ENCODE measurements around a stretch of chr3.

DNA sequence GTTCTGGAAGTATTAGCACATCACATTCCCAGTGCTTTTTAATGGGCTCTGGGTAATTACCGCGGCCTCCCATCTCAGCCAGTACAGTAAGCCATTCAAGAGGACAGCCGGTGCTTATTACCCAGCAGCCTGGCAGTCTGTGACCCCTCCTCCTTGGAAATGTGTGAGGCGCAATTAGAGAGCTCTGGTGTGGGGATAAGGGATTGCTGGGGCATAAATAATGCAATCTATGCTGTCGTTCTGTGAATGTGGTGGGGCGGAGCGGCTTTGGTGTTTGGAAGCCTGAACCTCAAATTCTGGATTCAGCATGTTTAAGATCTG, 58.1 kb upstream of the TRAK1 start:
- PRO-cap = no peak

- PRO-cap = unidirectional peak, minus-strand start at chr3:42036551
Measured at GRCh38 chr3:42036403-42036783, 54.8 kb upstream of the TRAK1 start.

- PRO-cap = no peak
Measured at GRCh38 chr3:42496805-42497345, 5.6 kb upstream of the VIPR1 start.

- PRO-cap = no peak
Measured at GRCh38 chr3:42511232-42511633, 8.8 kb downstream of the VIPR1 start.

DNA sequence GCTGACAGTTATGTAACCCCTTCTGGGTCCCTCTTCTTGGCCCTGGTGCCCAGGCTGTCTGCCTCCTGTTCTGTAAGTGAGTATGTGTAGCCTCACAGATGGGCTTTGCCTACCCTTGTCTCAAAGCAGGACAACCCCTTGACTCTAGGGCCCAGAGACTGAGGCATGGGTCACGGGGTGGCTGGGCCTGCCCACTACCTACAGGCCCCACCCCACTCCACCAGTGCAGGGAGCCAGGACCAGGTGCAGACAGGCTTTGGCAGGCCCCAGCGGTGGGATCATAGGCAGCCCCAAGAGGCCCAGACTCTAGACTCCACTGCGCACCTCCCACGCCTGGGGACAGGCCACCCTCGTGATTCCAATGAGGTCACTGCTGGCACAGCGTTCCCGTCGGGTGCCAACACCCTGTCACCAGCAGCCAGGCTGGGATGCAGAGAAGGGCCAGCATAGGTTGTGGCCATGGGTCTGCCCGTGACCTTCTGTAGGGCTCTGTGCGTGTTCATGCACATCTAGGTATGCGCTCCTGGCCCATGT, 12.8 kb downstream of the VIPR1 start:
- PRO-cap = no peak

GRCh38 chr3:42600015-42600585, 386 bp upstream of the NKTR start:
- PRO-cap = bidirectional peak, plus-strand start at chr3:42600468, minus-strand start at chr3:42600322; bidirectional peak, plus-strand start at chr3:42600666, minus-strand start at chr3:42600539

- PRO-cap = no peak
Measured at GRCh38 chr3:42634371-42635021, 19.0 kb upstream of the ZBTB47 start.

GRCh38 chr3:42663523-42664455, 10.3 kb downstream of the ZBTB47 start:
- PRO-cap = no peak

DNA sequence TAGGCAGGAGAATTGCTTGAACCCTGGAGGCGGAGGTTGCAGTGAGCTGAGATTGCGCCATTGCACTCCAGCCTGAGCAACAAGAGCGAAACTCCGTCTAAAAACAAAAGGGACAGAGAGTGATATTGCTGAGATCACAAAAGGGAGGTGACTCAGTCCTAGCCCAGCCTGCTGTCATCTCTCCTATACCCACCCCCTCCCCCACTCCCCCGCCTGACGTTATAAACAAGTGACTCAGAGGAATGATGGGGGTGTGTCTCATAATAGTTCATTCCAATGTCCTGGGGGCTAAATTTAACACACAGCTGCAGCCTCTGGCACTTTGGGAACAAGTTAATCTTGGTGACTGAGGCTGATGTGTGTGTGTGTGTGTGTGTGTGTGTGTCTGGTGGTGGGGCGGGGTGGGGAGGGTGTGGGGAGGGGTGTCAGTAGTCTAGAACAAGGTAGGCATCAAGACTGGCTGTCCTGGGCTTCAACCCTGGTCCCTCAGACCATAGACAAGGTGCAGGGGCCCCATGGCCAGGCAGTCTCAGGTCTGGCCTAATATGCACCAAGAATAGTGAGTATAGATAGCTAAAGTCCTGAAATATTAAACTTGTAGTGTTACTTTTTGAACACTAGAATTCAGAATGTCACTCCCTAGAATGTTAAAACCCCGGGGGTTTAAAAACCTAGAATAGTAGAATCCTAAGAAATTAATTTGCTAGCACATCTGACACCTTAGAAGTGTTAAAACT, 1.2 kb upstream of the KLHL40 start:
- PRO-cap = no peak

- PRO-cap = no peak
Measured at GRCh38 chr3:42701399-42701829, 1.2 kb downstream of the HHATL start.

- PRO-cap = no peak
Measured at GRCh38 chr3:42756303-42756821, 16.7 kb downstream of the CCDC13 start.

DNA sequence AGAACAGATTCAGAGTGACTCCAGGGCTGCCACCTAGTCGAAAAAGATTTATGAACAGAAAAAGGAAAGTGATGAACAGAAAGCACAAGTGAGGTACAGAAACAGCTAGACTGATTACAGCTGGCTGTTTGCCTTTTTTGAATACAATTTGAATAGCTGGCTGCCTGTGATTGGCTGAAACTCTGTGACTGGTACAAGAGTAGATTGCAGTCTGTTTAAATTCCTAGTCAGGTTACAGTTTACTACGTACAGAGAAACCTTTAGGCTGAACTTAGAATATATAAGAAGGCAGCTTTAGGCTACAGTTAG, 10.1 kb downstream of the CCDC13 start:
- PRO-cap = no peak

DNA sequence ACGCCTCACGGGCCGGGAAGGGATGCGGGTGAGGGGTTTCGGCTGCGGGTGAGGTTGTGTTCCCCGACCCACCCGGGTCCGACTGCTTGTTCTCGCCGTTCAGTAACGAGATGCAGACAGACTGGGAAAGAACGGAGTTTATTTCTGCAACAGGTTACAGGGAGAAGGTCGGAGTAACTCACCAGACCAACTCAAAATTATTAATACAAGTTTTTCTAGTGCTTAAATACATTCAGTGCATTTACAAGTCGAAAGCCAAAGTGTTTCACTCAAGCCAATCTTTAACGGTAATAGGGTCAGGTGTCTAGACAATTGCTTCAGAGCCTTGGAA, 492 bp upstream of the HIGD1A start:
- PRO-cap = no peak

- PRO-cap = no peak
Measured at GRCh38 chr3:42811193-42812153, 2.2 kb downstream of the ACKR2 start.

DNA sequence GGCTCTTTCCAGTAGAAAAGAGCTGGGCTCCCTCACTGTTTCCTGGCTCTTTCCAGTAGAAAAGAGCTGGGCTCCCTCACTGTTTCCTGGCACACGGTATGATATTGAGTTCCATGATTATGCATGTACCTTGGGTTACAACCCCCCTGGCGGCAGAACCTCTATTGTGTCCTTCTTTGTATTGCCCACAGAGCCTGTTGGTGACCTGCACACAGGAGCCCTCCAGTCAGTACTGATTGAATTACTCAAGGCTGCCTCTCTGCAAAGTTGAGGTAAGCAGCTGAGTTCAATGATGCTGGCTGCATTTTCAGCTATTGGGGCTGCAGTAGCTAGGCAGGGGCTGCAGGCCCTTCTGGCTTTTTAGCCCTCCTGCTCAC, 10.2 kb downstream of the ACKR2 start:
- PRO-cap = no peak

DNA sequence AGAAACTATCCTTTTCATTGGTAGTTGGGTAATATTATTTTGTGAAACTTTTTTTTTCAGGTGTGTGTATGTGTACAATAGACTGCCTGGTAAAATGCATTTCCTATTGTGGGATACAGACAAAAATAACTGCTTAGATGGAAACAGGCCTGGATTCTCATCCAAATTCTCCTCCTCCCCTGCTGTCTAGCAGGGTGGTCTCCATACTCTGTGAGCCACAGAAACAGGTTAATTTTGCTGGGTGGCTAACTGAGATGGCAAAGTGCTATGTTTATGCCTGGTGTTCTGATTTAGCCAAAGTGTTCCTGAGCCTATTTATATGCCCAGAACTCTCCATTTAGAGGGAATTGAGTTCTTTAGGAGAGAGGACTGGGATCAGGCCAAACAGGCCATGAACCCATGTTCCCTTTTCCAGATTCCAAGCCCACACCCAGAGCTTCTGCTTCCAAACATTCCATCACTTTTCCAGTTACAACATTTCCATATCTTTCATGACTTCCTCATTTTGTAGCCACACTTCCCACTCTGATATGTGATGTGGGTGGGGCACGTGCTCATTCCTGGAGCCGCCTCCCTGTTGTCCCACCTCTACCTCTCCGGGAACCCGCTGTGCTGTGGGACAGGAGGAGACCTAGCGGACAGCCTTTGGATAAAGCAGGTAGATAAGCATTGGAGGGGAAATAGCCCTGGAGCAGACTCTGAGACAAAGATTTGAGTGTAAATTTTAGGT, 32.1 kb downstream of the CYP8B1 start:
- PRO-cap = no peak

GRCh38 chr3:42847601-42848321, 27.9 kb downstream of the CYP8B1 start:
- PRO-cap = no peak

GRCh38 chr3:42853589-42854112, 22.0 kb downstream of the CYP8B1 start:
- PRO-cap = no peak

DNA sequence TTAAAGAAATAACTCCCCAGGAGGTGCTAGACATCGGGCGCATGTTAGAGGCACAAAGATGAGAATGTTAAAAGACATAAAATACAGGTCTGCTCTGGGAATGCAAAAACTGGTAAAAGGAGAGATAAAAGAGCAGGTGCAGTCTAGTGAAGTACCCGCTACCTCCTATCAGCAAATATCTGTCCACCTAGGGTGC, 307 bp upstream of the ZNF662 start:
- PRO-cap = no peak

GRCh38 chr3:42996546-42997198, 17.6 kb downstream of the GASK1A start:
- PRO-cap = no peak

Measured in penis (tissue), 1 donor.